Hair follicle dermal papilla cell (primary cell): Measurements from ENCODE around the gene CRYBB1.

GRCh38 chr22:26564164-26564697 is 25.7 kb downstream of the TPST2 start:
- CAGE, long polyA plus RNA, result no peak

- CAGE, long polyA plus RNA, result no peak
Measured at GRCh38 chr22:26570841-26571611, 18.9 kb downstream of the TPST2 start.

DNA sequence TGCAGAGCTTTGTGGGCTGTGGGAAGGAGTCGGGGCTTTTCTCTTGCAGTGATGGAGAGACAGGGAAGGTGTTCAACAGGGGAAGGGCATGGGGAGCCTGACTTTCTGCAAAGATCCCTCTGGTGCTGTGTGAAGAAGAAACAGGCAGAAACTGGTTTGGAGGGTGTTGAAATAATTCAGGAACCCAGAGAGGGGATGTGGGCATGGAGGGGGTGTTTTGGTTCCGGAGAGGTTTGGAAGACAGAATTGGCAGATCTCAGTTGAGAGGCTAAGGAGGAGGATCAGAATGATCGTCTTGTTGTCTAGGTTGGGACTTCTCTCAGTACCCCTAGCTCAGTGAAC is 2.7 kb upstream of the TPST2 start:
- CAGE, long polyA plus RNA, result no peak

DNA sequence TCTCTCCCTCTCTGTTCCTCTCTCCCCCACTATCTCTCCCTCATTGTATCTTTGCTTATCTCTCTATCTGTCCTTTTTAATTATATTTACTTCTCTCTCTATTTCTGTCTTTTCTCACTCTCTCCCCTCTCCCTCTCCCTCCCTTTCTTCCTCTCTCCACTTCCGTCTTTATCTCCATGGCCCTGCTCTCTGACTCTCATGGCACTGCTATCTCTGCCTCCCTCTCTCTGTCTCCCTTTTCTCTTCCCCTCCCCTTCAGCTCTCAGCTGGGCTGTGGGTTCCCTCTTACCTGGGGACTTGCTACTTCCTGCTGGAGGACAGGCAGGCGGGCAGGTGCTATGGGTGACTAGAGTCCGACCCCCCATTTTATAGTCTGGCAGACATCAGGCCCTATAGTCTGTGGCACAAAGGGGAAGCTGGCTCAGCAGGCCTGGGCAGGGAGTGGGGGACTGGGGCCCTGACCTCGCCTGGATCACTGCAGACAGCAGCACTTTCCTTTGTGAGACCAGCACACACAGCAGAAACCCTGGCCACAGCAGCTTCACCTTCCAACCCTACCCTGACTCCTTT is at the start of gene CRYBB1:
CRYBB1 (minus strand) TSS at position 340 of the 570 bp plus-strand sequence.
- CAGE, long polyA plus RNA, result no peak

DNA sequence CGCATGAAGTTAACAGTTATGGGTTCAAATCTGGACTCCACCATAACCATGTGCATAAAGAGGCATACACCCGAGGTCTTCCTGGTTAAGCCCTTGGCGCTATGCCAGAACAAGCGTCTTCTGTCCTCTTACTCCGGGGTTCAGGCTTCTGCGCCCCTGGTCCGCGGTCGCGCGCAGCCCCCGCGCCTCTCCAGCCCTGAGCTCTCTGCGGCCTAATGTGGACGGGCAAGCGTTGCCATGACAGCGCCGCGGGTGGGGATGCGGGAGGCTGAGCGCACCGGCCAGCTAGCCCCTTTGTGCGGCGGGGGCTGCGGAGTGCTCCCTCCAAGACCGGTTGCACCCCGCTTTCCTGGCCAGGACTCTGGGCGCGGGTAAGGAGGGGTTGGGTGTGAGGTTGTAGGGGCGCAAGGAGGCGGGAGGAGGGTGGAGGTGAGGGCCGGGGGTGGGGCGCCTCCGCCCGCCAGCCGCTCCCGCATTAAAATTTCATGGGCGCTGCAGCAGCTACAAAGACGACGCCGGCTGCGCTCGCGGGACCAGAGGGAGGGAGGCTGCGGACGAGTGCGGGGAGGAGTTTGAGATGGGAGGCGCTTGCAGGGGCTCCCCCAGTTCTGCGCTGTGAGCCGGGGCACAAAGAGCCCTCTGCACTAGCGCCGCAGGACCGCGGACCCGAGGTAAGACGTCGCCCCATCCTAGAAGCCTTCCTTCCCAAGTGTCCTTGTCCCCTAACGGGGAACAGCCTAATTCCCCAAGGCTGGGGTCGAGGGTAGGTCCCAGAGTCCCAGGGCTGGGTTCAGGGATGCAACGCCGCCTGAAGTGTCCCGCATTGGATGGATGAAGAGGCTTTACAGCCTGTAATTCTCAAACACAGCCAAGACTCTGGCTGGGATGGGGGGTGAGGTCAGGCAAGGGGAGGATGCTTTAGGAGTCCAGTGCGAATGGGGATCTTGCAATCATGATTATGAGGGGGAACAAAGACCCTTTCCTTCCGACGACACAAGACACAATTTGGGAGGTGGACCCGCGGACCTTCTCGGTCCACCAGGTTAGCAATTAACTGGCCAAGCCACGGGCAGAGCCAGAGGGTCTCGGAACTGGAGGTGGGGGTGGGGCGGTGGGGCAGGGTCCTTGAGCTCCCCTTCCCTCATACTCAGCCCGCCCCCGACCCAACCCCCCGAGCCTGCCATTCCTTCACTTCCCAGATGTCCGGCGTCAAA is 35.6 kb downstream of the CRYBA4 start:
- CAGE, long polyA plus RNA, result no peak

GRCh38 chr22:26860128-26860758 is 238.5 kb downstream of the CRYBA4 start:
- CAGE, long polyA plus RNA, result no peak

DNA sequence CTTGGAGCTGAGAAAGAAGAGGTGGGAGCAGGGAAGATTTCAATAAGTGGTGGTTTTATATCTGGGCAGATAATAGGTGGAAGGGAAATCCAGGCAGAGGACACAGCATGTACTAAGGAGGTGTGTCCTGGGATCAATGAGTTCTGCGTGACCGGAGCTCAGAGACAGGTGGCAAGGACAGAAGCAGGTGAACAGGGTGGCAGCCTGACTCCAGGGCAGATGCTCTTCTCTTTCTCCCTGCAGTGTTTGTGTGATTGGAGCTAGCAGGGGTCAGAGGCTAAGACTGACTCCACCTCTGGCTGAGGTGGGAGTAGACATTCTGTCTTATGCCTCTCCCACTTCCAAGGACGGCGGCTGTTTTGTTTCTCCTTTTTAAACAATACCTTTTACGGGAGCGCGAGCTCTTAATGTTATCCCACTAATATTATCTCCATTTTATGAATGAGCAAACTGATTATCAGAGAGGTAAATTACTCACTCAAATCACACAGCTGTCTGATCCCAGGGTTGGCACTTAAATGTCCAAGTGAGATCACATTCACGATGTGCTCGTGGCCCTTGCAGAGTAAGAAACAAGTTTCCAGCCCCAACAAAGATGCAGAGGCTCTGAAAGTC is 359.3 kb downstream of the CRYBA4 start:
- CAGE, long polyA plus RNA, result no peak

GRCh38 chr22:27461301-27461957 is 340.1 kb downstream of the MN1 start:
- CAGE, long polyA plus RNA, result no peak

DNA sequence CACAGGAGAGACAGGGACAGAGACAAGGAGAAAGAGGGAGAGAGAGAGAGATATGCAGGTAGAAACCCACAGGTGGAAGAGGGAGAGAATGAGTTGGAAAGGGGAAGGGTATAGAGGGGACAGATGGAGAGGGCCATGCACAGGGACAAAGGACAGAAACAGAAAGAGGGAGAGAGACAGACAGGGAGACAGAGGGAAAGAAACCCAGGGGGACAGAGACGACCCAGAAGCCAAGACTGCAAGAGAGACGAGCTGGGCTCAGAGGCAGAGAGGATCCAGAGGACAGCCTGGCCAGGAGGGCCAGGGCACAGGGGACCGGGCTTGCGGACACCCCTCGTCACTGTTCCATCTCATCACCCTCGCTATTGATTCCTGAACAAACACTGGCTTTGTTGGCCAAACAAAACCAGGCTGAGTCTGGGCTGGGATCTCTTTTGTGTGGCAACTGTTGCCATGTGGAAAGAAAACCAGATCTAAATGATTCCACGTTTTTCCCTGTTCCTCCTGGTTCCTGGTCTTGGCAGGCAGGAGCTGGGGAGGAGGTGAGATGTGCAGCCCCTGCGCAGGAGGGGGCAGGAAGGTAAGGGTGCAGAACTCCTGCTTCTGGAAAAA is 339.4 kb downstream of the MN1 start:
- CAGE, long polyA plus RNA, result no peak

GRCh38 chr22:27726109-27727359 is 75.0 kb downstream of the MN1 start:
- CAGE, long polyA plus RNA, result no peak

GRCh38 chr22:27752727-27753231 is 48.8 kb downstream of the MN1 start:
- CAGE, long polyA plus RNA, result no peak

DNA sequence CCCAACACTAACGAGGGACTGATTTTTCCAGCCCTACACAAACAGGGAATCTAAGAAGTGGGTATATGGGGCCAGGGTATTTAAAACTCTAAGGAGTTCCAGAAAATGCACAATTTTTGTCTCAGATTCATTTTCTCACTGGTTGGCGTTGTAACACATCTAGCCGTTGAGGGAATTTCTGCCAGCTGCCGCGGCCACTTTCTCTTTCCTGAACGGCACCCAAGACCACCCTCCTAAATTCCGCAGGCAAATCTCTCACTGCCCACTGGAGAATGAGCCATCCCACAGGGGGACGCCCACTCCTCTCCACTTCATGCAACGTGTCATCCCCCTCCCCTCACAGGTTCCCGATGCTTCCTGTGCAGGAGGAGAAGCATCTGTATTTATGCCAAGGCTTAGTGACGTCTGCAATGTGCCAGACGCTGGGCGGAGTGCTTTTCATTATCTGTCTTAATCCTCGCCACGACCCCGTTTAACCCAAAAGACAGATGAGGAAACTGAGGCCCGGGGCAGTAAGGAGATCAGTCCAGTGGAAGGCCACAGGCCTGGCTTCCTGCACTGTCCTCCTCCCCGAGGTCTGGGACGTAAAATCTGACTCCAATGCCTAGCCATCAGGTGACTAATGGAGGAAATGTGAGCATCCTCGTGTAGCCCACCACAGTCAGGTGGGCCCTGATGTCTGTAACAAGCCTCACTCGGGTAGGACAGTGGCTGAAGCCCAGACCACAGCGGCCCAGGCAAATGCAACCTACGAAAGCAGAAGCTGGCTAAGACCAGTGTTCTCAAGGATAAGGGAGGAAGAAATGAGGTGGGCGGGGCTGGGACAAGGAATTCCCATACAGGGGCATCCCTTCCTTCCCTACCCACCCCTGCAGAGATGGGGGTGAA is 23.2 kb downstream of the MN1 start:
- CAGE, long polyA plus RNA, result no peak

DNA sequence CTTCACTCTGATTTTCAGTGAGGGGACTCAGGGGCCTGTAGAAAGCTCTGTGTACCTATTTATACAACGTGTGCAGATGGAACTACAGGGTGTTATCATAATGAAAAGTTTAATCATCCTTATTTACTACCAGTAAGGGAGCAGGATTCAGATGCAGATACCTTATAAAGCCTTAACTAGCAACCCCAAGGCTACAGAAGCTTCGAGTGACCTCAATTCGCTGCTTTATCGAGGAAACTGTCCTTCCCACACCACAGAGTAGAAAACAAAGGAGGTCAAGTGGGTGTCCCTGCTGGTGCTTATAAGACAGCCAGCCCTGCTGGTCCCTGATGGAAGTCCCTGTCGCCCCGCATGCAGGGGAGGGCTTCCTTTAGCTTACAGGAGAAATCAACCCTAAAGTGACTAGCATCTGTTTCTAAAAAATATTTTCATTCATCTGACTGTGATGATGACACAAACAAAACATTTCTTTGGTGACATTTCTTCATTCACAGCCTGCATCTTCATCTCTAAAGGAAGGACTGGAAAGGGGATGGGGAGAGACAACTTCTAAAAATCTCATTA is 7.3 kb downstream of the MN1 start:
- CAGE, long polyA plus RNA, result no peak

- CAGE, long polyA plus RNA, result no peak
Measured at GRCh38 chr22:27795848-27796641, 5.5 kb downstream of the MN1 start.

GRCh38 chr22:27798619-27799015 is 2.9 kb downstream of the MN1 start:
- CAGE, long polyA plus RNA, result no peak

- CAGE, long polyA plus RNA, result no peak
Measured at GRCh38 chr22:27881326-27881988, 37.6 kb downstream of the PITPNB start.

DNA sequence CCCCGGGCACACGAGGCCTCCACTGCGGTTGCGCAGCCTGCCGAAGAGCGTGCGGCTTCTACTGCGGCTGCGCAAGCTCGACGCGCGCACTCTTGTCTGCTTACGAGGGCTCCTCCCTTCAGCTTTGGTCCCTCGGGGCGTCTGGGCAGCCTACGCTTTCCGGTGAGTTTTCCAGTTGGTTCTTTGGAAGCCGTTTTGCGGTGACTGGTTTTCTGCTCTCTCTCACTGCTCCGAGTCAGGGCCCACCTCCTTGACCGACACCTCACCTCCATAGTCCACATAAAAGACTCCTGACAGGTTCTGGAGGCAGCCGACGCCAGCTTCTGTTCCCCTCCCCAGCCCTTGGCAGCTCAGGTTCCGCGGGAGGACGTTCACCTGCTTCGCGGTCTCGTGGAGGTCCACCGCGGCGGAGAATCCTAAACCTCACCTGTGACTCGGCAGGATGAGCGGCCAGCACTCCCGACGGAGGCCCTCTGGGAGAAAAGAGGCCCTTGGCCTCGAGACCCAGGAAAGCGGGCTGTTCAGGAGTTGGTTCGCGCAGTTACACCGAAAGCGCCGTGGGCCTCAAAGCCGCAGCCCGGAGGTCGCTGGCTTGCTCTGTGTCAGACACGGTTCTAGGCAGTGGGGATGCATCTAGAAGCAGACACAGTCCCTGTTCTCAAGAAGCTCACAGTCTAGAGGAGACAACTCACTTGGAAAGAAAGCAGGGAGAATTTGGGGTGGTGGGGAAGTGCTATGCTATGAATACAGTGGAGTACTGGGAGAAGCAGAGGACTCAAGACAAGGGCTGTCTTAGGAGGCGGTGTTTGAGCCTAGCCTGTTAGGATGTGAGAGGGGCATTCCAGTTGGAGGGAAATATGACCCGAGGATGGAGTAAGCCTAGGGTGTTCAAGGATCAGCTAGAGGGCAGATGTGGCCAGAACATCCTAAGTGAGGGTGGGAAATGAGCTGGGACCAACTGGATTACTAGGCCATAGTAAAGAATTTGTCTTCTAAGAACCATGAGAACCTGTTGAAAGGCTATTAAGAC is 643 bp upstream of the PITPNB start:
- CAGE, long polyA plus RNA, result no peak

DNA sequence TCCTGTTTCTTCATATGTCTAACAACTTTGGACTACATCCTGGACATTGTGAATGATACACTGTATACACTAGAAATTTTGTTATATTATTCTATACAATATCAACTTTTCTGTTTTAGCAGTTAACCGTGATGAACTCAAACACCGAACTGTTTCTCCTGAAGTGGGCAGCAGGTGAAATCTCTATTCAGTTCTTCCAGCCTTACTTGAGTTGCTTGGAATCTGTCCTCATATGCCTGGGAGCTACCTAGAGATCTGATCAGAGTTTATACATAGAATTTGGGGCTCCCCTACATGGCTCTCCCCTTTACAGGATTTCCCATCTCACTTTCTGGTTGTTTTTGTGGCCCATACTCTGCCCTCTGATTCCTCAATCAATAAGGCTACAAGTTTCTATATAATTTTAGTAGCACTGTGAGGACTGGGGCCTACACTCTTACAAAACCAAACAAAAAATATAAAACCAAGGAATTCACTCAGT is 362.6 kb upstream of the PITPNB start:
- CAGE, long polyA plus RNA, result no peak

- CAGE, long polyA plus RNA, result no peak
Measured at GRCh38 chr22:28547627-28548401, 131.8 kb downstream of the TTC28 start.

DNA sequence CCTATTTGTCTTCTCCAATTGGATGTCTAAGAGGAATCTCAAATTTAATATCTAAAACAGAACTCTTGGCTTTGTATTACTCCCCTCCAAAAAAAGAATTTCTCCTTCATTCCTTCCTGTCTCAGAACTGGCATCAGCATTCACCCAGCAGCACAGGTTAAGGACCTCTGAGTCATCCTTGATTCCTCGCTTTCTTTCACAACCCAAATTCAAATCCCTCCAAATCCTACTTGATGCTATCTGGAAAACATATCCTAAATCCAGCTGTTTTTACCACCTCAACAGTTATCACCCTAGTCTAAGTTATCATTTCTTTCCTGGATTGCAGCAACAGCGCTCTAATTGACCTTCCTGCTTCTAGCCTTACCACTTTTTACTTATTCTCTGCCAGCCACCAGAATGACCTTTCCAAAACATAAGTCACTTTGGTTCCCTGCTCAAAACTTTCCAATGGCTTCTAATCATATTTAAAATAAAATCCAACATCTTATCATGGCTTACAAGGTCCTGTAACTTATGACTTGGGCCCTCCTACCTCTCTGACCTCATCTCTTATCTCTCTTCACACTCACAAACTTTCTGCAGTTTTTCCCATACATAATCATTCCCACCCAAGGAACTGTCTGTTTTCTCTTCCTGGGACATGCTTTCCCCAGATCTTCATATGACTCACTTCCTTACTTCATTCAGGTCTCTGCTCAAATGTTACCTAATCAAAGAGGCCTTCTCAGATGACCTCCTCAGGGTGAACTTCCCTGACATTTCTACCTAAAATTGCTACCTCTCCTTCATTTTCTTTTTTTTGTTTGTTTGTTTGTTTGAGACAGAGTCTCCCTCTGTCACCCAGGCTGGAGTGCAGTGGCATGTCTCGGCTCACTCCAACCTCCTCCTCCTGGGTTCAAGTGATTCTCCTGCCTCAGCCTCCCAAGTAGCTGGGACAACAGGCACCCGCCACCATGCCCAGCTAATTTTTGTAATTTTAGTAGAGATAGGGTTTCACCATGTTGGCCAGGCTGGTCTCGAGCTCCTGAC is 119.4 kb downstream of the TTC28 start:
- CAGE, long polyA plus RNA, result no peak